SK-MEL-5 (cell line): ENCODE data around the genes GOLGA8R, FMN1 and CHRM5.

GRCh38 chr15:29656725-29657319 lies 86.0 kb upstream of the ENTREP2 start:
RAMPAGE:
- cytosol, long total RNA, result no peak
- long total RNA, result no peak
- nucleus, long total RNA, result no peak

DNA sequence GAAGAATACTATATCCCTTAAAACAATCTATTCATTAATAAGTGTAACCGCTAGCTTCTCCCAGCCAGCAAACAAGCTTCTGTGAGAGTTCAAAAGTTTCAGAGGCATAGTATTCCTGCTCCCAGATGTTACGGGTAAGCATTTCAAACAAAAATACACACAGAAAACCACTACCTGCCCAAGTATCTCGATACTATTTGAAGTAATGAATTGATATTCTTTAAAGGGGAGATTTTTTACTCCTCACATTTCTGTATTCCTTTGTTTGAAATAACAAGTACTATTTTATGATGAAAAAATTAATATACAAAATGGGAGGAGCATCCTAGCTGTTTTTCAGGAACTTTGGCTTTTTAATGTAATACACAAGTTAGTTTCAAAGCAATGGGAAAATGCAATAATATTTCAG lies 1.4 kb downstream of the TJP1 start:
RAMPAGE:
- cytosol, long total RNA, result no peak
- long total RNA, result no peak
- nucleus, long total RNA, result no peak

RAMPAGE:
- cytosol, long total RNA, result no peak
- long total RNA, result no peak
- nucleus, long total RNA, result no peak
These were observed 113.2 kb upstream of the GOLGA8J start for GRCh38 chr15:29969575-29969973.

GRCh38 chr15:30195477-30196764 lies 61.1 kb downstream of the GOLGA8T start:
RAMPAGE:
- cytosol, long total RNA, result no peak
- long total RNA, result no peak
- nucleus, long total RNA, result no peak

DNA sequence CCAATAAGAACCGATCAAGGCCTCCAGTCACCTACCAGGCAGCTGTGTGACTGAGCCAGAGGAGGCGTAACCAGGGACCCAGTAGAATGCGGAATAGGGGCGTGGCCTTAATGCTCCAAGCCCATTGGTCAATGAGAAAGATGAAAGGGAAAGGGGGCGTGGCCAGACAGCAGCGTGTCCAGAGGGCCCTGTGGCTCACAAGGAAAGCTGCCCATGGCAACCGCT lies at the start of gene GOLGA8R:
GOLGA8R (minus strand) TSS at position 52 of the 225 bp plus-strand sequence.
RAMPAGE:
- cytosol, long total RNA, result no peak
- long total RNA, result no peak
- nucleus, long total RNA, result no peak

DNA sequence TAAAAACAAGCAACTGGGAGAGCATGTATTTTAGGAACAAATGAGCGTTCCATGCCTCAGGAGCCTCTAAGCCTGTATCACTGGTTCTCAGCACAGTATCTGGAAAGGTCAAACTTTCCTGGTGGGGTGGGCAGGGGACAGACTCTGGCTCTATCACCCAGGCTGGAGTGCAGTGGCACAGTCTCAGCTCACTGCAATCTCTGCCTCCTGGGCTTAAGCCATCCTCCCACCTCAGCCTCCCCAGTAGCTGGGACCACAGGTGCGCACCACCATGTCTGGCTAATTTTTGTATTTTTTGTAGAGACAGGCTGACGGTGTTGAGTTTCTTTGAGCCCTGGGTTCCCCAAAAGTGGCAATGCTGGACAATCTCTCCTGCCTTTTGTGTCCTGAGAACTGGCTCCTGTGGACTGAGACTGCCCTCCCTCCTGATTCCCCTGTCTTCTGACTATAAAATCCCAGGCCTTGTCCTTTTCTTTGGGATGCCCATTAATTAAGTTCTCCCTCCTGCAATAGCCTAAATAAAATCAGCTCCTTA lies 42.0 kb downstream of the FAN1 start:
RAMPAGE:
- cytosol, long total RNA, result no peak
- long total RNA, result no peak
- nucleus, long total RNA, result no peak

GRCh38 chr15:30984567-30984868 lies 6.9 kb downstream of the MTMR10 start:
RAMPAGE:
- cytosol, long total RNA, result no peak
- long total RNA, result no peak
- nucleus, long total RNA, result no peak

DNA sequence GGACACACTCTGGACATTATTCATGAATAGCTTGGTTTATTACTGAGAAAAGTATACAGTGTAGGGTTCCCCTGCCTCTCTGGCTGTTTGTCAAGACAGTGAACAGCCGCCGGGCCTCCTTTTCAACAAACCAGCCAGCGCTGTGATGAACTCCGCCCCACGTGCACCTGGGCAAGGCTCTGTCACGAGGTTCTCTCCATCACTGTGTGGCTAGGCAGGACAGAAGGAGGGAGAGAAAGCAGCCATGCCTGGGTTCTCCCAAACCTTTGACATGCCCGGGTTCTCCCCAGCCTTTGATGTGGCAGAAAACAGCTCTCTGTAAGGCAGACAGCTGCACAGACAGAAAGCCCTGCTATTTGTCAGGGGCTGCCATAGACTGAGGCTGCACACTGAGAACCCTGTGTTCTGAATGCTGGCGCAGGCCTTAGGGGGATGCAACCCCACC lies 101.4 kb upstream of the TRPM1 start:
RAMPAGE:
- cytosol, long total RNA, result no peak
- long total RNA, result no peak
- nucleus, long total RNA, result no peak

DNA sequence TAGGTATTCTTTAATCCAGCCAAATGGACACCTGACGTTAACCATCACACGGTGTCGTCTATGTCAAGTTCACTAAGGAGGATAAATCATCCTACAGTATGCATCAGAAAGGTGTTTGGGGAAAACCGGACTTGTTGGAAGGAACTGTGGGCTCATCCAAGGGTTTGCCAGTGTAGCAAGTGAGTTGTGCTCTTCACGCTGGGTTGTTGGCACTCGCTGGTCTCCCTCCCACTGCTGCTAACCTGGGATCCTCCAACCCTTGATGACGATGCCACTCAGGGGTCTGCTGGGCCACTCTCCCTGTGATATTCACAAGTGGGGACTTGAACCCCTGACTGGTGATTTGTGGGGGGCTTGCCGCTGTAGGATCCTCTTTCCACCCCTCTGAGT lies 102.7 kb upstream of the TRPM1 start:
RAMPAGE:
- cytosol, long total RNA, result no peak
- long total RNA, result no peak
- nucleus, long total RNA, result no peak

DNA sequence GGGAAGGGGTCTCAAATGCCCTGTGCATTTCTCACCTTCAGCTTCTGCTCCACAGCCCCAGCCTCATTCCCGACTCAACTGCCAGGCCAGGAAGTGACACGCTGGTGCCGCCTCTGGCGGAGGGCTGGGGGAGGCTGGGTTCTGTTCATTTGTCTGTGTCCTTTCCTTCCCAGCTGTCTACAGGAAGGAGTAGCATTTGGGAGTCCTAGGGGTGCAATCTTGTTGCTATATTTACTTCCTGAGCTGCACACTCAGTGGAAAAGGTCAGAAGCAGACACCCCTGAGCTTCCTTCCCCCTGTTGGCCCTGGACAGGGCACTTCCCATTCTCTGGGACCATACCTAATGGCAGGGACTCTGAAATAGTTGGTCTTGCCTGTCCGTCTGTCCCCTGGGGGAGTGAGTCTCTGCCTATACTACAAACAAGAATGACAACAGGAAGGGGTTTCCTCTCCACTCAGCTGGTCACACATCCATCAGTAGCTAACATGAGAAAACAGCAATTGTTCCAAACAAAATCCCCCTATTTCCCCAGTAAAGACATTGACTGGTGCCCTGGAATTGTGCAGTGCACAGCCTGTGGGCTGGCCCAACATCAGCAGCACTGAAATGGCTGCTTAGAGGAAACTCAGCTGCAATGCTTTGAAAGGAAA lies 173.9 kb downstream of the KLF13 start:
RAMPAGE:
- cytosol, long total RNA, result no peak
- long total RNA, result no peak
- nucleus, long total RNA, result no peak

GRCh38 chr15:32029390-32029688 lies 976 bp upstream of the CHRNA7 start:
RAMPAGE:
- cytosol, long total RNA, result no peak
- long total RNA, result no peak
- nucleus, long total RNA, result no peak

GRCh38 chr15:32833963-32834896 lies 116.4 kb downstream of the GREM1 start:
RAMPAGE:
- cytosol, long total RNA, result no peak
- long total RNA, result no peak
- nucleus, long total RNA, result no peak

GRCh38 chr15:32908009-32908752 lies 190.4 kb downstream of the GREM1 start:
RAMPAGE:
- cytosol, long total RNA, result no peak
- long total RNA, result no peak
- nucleus, long total RNA, result no peak

DNA sequence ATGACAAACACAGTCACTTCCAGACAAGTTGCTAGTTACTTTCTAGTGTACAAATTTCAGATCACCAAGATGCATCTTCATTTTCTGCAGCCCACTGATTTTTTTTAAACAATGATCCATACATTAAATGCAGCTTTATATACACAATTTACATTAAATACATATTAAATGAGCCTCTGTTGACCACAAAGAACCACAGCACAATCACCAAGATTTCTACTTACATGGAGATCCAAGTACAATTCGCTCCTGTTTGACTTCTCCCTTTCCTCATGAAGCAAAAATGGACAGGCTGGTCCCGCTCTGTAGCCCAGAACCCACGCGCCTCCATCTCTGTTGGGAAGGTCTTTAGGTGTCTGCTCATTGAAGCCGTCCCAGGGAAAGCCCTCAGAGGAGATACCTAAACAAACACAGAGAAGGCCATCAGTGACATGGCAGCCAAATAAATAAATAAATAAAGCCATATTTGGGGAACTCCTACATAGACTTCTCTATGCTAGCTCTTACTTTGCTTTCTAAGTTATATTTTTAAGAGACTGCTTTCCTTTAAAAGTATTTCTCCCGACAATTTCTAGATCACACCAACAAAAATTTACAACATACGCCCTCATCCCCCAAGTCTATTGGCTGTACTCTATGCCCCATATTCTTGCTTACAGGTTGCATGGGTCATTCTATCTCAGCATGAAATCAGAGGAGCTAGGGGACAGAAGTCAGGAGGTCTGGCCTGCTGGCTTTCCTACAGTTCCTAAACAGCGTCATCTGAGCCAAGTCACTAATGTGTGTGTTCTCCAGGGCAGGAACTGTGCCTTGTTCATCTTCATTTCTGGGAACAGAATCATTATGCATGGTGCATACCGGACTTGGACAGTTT lies 105.7 kb downstream of the FMN1 start:
RAMPAGE:
- cytosol, long total RNA, result no peak
- long total RNA, result no peak
- nucleus, long total RNA, result no peak

GRCh38 chr15:33104440-33104796 lies 90.1 kb downstream of the FMN1 start:
RAMPAGE:
- cytosol, long total RNA, result no peak
- long total RNA, result no peak
- nucleus, long total RNA, result no peak

DNA sequence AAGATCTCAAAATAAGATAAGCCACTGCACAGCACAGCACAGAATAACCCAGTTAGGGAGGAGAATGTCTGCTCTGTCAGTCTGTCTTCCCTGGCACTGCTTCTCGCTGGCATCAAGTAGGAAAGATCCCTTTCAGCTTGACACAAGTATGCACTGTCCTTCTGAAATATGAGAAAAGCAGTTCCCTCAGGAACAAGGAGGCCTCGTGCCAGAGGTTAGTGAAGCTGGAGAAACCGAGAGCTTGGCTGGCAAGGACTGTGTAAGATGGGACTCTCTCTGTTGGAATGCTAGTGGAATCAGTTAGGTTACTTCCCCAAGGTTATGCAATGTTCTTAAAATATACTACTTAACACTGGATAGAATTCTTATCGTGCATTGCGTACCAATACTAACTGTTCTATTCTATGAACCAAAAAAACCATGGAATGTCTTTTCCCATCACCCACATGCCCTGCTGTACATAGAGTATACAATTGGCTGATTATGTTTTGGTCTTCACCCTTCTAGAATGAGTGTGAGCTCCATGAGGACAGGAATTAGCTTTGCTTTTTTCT lies 59.0 kb downstream of the FMN1 start:
RAMPAGE:
- cytosol, long total RNA, result no peak
- long total RNA, result no peak
- nucleus, long total RNA, result no peak

DNA sequence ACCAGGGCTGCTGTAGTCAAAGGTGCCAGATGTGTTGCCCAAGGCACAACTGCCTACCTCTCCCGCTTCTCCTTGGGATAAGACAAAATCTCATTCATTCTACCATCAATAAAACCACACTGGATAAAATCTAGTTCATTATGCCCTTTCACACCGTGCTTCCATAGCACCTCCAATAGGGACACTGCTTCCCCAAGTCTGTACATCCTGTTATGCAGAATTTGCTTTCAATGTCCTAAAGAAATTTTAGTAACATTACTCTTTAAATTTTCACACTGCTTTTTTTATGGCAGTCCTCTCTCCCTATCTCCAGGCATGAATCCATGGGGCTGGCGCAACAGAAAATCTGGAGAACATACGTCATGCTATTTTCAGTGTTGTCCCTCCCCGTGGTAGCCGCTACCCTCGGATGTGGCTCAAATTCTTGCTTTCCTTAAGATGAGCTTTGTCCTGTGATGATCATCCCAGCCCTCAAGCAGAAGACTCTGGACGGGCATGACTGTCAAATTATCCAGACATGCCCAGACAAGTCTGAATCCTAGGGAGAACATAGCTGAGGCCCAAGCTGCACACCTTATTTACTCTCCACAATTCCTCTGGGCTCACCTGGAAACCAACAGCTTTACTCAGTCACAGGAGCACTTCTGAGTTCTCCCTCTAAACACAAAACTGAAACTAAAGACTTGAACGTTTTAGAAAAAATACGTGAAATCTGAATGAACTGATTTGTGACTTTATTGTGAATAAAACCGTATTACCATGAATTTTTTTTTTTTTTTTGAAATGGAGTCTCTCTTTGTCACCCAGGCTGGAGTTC lies 49.1 kb downstream of the FMN1 start:
RAMPAGE:
- cytosol, long total RNA, result no peak
- long total RNA, result no peak
- nucleus, long total RNA, result no peak

RAMPAGE:
- cytosol, long total RNA, result no peak
- long total RNA, result no peak
- nucleus, long total RNA, result no peak
These were observed 42.1 kb downstream of the FMN1 start for GRCh38 chr15:33152524-33152770.

DNA sequence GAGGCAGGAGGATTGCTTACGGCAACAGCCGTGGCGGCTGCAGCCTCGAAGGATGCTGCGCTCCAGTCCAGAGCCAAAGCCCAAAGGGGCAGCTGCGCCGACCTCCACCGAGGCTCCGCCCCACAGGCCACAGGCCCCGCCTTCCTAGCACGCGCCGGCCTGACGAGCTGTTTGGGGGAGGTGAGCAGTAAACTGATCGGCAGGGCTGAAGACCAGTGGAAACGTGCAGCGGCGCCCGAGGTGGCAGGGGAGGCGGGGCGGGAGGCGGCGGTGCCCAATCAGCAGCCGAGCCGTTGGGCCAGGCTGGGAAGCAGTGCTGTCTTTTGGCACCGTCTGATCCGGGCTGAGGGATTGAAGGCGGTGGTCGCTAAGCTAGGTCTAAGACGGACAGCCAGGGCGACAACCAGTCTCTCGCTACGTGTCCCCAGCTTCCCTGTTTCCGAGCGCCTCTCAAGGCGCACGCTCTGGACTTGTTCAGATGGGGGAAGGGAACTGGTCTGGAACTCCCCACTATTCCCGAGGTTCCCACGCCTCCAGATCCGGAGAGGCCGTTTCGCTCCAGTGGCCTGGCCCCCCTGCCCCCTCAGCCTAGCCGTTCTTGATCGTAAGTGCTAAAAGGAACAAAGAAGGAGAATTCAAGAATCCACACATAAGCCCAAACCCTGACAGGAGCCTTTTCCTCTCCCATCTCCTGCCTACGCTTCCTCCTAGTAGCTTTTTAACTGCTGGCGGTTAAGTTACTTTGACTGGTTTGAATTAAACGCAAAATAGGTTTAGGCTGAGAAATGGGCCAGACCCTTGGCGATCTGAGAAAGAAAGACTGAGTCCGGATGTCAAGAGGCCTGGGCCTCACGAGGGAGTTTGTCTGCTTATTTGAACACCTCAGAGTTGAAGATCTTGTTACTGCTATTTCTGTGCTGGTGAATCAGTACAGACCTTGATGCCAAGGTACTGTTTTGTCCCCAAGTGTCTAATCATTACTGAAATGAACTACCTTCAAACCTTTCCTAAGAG lies at the start of gene FMN1:
FMN1 (minus strand) TSS at position 87 of the 1,014 bp plus-strand sequence.
RAMPAGE:
- cytosol, long total RNA, result no peak
- long total RNA, result no peak
- nucleus, long total RNA, result no peak

DNA sequence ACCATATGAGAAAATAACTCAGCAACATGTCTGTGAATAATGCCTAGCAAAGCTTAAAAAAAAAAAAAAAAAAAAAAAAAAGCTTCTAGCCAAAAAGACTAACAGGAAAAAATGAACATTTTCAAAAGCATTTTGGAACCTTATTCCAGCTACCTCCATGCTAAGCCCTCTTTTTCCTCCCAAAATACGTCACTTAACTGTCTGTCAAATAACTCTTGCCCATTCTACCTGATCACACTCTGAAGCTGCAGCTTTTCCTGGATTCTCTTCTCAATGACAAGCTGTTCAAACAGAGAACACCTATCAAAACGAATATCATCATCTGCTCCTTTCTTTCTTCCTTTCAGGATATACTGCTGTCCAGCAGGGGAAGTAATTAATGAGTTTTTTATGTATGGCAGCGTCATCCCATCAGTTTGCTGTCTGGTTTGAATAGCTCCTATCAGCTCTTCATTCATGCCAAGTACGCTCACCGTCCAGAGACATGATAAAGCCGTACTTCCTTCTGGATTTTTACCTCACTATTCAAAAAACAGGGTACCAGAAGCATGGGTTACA lies at the start of gene CHRM5:
CHRM5 (plus strand) TSS at position 453 of the 558 bp plus-strand sequence.
RAMPAGE:
- cytosol, long total RNA, result no peak
- long total RNA, result no peak
- nucleus, long total RNA, result no peak